ENCODE results near the gene TOM1L1.

DNA sequence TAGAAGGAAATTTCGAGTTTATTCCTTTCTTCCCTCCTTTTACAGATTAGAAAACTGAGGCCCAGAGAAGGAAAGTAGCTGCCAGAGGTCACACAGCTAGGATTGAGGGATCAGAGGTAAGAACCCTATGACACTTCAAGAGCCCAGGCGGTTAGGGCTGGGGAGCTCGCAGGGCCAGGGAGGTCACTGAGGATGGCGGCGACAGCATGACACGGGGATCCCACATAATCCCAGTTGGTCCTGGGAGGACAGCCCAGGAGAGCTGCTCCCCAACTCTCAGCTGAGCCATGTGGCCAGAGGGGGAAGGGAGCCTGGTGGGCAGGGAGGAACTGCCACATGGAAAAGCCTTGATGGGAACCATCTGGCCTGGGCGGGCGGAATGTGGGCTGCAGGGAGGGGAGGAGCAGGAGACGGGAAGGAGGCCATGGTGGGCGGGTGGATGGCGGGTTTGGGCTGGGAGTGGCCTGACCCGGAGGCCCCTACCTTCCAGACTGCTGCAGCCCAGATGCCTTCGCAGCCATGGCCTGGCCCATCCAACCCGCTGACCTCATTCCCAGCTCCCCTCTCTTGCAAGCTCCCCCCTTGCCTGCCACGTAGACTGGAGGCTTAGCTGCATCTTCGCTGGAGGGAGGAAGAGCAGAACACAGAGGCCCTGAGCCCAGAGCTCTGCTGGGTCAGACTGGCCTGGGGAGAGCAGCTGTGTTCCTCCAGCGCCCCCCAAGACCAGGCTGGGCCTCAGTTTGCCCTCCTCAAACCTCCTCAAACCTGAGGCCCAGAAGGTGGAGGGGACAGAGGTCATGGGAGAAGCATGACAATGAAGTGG lies 8.1 kb upstream of the COL1A1 start:
- PRO-cap = bidirectional peak, plus-strand start at position 661 of the sequence, minus-strand start at position 289 of the sequence

- PRO-cap = no peak
Measured at GRCh38 chr17:50220157-50220634, 18.8 kb upstream of the COL1A1 start.

GRCh38 chr17:50276655-50277238 lies 2.5 kb downstream of the TMEM92 start:
- PRO-cap = no peak

DNA sequence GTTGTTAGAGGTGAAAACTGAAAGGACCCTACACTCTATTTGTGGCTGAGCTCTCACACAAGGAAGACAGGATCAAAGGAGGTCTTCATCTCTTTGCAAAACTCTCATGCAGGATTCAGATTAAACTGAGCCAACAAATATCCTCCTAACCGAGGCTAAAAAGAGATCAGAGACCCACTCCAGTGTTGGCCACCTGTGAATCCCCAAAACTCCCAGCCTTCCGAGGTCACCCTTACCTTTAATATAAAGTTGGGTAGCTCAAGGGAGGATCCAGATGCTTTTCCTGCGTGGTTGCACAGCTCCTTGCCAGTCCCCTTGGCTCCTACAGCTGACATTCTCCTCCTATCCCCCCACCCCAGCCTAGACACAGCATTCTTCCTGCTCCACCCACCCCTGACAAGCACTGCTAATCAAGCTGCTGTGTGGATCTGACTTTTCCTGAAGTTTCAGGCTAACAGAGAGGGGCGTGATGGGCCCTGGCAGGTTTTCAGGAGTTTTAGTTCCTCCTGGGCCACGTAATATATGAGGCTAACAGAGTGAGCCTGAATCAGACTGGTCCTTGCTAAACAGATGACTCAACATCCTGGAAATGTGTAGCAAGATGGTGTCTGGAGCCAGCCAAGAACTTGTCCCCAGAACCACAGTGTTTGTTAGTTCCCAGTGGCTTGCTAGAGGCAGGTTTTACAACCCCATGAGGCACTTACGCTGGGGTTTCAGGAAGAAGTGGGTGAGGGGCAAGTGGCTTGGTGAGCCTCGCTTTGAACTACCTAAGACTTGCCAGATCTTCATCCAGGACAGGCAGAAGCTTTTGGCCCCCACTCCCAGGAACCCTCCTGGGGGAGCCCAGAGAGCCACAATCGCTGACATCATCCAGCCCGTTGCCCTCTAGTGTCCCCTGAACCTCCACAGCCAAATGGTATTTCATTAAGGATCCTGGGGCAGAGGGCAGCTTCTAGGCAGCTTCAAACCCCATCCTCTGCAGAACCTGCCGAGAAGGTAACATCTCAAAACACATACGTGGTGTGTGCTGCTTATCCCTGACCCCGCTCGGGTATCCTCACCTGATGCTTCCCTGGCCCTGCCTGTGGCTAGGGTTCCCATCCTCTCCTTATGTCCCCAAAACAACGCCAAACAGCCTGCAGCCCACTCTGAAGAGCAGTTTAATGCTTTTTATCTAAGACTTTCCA lies 15.8 kb downstream of the TMEM92 start:
- PRO-cap = no peak

GRCh38 chr17:50475704-50476186 lies 2.9 kb upstream of the RSAD1 start:
- PRO-cap = no peak

- PRO-cap = no peak
Measured at GRCh38 chr17:50536326-50537220, 4.0 kb downstream of the EPN3 start.

- PRO-cap = no peak
Measured at GRCh38 chr17:50643194-50643966, 8.7 kb downstream of the ABCC3 start.

- PRO-cap = no peak
Measured at GRCh38 chr17:50684570-50685117, 23.1 kb downstream of the ANKRD40 start.

- PRO-cap = no peak
Measured at GRCh38 chr17:50745143-50746098, 21.9 kb downstream of the ANKRD40CL start.

DNA sequence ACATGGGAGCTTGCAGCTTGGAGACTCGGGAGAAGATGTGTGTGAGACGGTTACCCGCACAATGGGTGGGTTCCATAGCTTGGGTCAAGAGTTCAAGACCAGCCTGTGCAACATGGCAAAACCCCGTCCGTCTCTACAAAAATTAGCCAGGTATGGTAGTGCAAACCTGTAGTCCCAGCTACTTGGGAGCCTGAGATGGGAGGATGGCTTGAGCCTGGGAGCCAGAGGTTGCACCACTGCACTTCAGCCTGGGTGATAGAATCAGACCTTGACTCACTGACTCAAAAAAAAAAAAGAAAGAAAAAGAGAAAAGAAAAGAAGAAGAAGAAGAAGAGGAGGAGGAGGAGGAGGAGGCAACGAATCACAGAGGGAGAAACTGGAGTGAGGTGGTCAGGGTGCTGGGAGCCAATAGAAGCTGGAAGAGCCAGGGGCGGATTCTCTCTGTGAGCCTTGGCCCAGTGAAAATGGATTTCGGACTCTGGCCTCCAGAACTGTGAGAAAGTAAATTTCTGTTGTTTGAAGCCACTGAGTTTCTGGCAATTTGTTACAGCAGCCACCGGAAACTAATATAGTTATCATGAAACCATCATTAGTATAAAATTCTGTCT lies 27.9 kb upstream of the WFIKKN2 start:
- PRO-cap = no peak

GRCh38 chr17:50887768-50888147 lies 21.6 kb upstream of the TOB1 start:
- PRO-cap = no peak

- PRO-cap = no peak
Measured at GRCh38 chr17:50913891-50914379, 47.8 kb upstream of the TOB1 start.

GRCh38 chr17:50917870-50918486 lies 51.8 kb upstream of the TOB1 start:
- PRO-cap = no peak

DNA sequence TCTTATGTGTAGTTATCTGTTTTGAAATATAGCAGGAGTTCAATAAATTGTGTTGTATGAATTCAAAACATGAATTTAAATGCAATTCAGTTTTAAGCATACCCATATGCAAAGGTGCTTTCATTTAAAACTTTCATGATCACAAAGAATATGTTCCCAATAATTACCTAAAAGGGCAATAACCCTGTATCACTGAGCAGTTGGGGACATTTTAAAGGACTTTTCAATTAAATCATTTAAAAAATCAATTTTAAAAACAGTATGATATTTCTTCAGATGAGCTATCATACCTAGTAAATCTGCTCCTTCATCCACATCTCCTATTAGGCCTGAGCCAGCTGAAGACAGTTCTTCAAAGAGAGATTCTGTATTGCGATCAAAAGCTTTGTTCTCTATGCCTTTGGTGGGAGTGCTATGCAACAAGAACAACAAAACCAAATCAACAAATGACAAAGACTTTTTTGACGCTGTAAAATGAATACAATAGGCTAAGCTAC lies 106.7 kb downstream of the SPAG9 start:
- PRO-cap = no peak

DNA sequence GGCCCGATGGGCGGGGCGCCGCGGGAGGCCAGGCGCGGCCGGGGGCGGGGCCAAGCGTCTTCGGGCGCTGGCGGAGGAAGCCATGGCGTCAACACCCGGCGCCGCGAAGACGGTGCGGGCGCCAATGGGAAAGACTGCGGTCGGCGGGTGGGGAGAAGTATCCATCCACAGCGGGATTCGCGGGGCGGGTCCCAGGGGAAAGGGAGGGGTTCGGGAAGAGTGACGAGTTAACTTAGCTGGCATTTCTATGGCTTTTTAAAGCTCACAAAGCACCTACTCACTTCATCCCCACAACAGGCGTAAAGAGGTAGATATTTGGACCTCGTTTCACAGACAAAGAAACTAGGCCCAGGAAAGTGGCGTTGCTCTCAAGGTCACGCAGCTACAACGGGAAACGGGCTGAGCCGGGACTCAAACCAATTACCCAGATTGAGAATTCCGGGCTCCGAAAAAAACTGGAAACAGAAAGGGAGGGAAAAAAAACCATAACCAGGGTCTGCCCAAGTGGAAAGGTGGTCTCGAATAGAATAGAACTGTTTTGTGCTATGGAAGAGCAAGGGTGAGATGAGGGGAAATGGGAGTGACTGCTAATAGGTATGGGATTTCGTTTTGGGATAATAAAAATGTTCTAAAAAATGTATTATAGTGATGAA lies 385 bp upstream of the SPAG9 start:
- PRO-cap = bidirectional peak, plus-strand start at position 57 of the sequence, minus-strand start outside the sequence

GRCh38 chr17:52132793-52133205 lies 25.7 kb downstream of the CA10 start:
- PRO-cap = no peak

- PRO-cap = no peak
Measured at GRCh38 chr17:54685526-54685982, 215.1 kb upstream of the TOM1L1 start.

GRCh38 chr17:54900241-54901167 lies at the start of gene TOM1L1:
TSS of gene TOM1L1 (plus strand) at chr17:54900852.
- PRO-cap = bidirectional peak, plus-strand start at chr17:54900752, minus-strand start at chr17:54900737

- PRO-cap = no peak
Measured at GRCh38 chr17:55266363-55266647, 1.5 kb downstream of the HLF start.

GRCh38 chr17:55466467-55467169 lies 45.0 kb upstream of the MMD start:
- PRO-cap = no peak